Fibroblast of villous mesenchyme (primary cell): Measurements from ENCODE around the gene ZIC1.

DNA sequence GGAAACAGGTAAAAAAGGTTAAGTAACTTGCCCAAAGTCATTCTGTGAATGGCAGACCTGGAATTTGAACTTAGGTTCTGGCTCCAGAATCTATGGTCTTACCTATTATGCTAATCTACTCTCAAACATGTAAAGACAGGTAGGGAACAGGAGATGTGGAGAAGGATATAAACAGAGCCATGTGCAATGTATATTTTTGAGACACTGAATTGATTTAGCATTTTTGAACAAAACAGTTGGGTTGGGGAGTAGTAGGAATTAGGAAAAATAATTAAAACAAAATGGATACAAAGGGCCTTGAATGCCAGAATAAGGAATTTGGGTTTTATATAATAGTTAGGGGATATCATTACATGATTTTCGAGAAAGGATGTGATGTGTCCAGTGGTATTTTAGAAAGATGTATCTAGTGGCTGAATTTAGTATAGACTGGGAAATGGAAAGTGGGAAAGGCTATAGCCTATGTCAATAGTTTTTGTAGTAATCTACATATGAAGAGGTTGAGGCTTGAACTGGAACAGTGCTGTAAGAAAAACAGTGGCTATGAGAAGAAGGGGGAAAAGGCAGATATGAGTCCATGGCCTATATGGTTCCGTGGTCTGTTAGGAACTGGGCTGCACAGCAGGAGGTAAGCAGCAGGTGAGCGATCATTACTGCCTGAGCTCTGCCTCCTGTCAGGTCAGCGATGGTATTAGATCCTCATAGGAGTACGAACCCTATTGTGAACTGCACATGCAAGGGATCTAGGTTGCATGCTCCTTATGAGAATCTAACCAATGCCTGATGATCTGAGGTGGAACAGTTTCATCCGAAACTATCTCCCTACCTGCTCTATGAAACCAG, 15.7 kb downstream of the TRPC1 start:
- CAGE, long polyA plus RNA: no peak

DNA sequence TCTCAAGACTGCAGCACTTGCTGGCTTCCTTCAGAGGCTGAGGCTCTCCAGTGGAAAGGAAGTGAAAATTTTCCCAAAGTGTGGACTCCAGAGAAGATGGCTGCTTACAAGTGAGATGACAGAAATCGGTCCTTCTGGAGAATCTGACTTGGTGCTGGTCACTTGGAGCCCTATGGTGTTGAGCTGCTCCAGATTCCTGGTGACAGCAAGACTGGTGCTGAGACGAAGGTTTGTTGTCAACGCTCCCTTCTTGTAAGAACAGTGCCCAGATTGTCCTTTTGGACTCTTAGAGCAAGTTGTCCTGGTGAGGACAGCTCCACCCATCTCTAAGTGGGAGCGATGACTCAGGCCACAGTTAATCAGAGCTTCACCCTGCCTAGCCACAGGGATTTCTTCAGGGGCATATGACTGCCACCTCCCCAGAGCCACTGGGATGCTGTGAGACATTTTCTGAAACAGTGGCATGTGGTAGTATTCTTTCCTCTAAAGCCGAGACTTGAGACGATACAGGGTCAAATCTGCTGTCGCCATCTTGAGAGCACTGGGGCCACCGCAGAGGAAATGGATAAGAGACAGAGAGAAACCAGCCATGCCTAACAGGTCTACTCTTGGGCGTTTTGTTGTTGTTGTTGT, 15.7 kb upstream of the PCOLCE2 start:
- CAGE, long polyA plus RNA: no peak

DNA sequence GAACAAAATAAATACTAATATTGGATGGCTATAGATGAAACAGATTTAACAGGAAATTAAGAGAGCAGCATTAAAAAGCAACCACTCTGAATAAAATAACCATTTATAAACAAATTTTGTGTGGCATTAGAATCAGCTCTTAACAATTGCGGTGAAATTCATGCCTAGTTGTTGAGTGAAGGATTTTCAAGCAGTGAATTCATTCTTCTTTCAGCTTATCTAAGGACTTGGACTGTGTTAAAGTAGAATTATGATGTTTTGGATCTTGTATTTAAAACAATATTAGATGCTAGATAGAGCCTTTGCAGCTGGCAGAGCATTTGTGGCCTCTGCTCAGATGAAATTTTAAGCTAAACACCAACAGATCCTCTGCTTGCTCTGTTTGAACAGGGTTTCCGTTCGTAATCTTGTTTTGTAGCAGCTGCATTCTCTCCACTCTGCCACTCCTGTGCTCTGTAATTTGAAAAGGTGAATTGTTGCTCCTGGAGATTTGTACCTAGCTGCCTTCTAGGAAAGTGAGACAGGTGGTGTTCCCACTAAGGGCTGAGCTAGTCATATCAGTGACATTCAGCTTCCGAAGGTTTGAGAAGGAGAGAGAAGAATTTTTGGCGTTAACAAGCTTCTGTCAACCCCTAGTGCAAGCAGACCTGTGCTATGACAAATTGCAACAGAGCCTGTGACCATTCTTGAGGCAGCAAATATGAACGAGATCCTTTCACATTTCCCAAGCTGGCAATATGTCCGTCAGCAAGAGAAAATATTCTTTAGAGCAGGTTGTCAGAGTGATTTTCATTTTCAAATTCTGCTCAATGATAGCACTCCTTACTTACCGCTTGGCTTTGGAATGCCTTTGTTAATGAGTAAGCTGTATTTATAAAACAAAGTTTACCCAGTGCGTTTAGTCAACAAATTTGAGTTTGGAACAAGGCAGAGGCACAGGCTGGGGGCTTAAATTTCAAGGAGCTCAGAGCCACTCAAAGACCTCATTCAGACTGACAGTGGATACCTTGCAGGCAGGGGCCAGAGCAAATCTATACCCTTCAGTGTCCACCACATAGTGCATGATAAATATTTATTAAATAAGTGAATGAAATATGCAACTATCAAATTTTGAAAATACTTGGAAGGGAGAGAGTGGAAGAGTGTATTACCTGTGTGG, 5.3 kb downstream of the CHST2 start:
- CAGE, long polyA plus RNA: no peak

- CAGE, long polyA plus RNA: no peak
These were observed 312.3 kb downstream of the SLC9A9 start for GRCh38 chr3:143536094-143536293.

- CAGE, long polyA plus RNA: no peak
These were observed 23.9 kb downstream of the SLC9A9 start for GRCh38 chr3:143824257-143824822.

DNA sequence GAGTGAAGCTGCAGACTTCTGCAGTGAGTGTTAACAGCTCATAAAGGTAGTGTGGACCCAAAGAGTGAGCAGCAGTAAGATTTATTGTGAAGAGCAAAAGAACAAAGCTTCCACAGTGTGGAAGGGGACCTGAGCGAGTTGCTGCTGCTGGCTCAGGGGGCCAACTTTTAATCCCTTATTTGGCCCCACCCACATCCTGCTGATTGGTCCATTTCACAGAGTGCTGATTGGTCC, 937.9 kb downstream of the DIPK2A start:
- CAGE, long polyA plus RNA: no peak

- CAGE, long polyA plus RNA: no peak
These were observed 39.8 kb downstream of the PLOD2 start for GRCh38 chr3:146120890-146121849.

- CAGE, long polyA plus RNA: no peak
These were observed 8.2 kb downstream of the PLOD2 start for GRCh38 chr3:146152546-146153449.

DNA sequence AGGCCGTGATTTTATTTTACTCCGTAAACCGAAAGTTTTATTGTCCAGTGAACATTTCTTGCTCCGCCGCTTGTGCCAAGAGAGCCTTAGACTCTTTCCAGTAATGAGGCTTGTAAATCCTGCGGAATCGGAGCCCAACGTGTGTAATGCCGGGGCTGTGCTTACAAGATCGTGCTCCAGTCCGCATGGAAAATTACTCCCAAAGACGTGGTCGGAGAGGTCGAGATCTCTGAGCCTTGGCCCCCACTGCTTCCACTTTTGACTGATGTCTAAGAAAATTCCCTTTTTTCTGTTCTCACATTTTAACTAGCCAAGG, 691 bp upstream of the PLOD2 start:
- CAGE, long polyA plus RNA: no peak

DNA sequence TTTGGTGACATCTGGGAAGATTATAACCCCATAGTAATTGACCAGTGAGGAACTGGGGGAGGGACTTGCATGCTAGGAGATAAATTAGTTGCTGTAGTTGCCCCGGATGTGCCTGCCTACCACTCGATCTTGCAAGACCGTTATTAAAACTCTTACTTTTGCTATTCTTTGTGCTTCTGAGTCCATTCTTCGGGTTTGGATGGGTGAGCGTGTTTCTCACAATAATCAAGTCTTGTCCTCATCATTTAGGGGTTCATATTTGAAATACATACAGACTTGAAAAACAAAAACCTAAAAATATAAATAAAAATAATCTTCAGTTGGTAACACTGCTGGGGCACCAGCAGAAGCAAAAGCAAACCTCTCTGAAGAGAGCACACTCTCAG, 88.7 kb upstream of the PLSCR4 start:
- CAGE, long polyA plus RNA: no peak

DNA sequence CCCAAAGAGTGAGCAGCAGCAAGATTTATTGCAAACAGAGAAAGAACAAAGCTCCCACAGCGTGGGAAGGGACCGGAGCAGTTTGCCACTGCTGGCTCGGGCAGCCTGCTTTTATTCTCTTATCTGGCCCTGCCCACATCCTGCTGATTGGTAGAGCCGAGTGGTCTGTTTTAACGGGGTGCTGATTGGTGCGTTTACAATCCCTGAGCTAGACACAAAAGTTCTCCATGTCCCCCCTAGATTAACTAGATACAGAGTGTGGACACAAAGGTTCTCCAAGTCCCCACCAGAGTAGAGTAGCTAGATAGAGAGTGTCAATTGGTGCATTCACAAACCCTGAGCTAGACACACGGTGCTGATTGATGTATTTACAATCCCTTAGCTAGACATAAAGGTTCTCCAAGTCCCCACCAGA, 161.2 kb downstream of the ZIC4 start:
- CAGE, long polyA plus RNA: no peak

- CAGE, long polyA plus RNA: no peak
These were observed at the start of gene ZIC1 for GRCh38 chr3:147409260-147409479. TSS of gene ZIC1 (plus strand) at chr3:147409365.

DNA sequence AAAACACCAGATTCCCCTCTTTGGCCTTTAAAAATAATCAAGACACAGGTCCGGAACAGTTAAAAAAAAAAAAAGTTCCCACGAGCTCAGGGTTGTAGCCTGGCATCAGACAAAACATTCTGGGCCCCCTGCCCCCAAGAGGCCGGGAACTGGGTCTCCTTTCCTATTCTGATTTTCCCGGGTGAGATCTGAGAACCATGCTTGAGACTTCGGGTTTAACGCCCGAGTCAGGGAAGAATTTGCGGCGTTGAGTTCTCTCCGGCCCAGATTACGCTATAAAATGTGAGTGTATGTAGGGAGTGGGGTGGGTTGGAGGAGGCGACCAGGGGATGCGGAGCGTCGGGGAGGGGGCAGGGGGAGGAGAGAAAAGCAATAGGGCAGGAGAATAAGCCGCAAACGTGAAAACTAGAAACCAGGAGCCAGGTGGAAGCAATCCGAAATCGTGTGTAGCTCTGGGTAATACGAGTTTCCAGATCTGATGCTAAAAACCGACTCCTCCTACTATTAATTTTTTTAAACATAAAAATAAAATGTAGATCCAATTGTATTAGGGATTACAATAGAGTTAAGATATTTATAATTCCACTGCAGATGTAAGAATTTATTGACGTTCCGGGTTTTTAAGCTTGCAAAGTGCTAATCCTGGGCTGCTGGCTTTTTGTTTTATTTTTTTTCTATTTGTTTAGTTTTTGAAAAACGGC, 2.8 kb downstream of the ZIC1 start:
- CAGE, long polyA plus RNA: no peak

GRCh38 chr3:147413020-147413825, 4.1 kb downstream of the ZIC1 start:
- CAGE, long polyA plus RNA: no peak

DNA sequence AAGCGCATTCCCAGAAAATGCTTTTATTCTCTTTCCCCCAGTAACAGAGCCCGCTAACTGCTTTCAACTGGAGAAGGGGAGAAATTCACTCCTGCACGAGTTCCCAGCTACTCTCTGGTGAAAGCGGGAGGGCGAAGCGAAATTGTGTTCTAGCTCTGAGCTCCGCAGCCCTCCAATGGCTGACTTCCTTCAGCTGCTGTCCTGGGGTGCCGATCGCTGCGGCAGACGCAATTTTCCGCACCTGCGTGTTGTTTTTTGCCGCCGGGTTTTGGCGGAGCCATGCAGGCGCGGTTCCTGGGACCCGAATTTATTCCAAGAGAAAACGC, 14.0 kb downstream of the ZIC1 start:
- CAGE, long polyA plus RNA: no peak

DNA sequence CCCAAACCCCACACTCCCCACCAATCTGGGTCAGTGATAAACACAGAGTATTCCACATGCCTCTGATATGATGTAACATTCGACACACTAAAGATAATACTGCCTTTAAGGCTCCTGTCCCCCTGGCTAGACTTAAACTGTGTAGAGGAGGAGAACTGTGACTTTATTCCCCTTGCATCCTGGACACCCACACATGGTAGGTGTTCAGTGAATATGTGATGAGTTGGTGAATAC, 39.6 kb downstream of the AGTR1 start:
- CAGE, long polyA plus RNA: no peak

DNA sequence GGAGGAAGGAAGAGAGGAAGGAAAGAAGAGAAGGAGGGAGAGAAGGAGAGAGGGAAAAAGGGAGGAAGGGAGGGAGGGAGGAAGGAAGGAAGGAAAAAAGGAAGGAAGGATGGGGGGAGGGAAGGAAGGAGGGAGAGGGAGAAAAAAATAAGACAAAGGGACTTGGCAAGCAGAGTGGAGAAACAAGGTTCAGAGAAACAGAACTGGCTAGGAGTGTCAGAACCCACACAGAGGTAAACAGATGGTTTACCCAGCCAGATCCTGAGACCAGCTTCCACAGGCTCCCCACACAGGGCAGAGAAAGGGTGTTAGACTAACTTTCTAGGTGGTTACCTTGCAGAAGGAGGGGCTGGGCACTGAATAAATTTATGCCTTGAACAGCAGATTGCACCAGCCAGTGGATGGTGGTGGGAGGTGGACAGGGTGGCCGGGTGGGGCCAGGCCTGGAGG, 1.0 kb upstream of the TM4SF1 start:
- CAGE, long polyA plus RNA: no peak

GRCh38 chr3:149468500-149468939, 6.0 kb upstream of the TM4SF4 start:
- CAGE, long polyA plus RNA: no peak

DNA sequence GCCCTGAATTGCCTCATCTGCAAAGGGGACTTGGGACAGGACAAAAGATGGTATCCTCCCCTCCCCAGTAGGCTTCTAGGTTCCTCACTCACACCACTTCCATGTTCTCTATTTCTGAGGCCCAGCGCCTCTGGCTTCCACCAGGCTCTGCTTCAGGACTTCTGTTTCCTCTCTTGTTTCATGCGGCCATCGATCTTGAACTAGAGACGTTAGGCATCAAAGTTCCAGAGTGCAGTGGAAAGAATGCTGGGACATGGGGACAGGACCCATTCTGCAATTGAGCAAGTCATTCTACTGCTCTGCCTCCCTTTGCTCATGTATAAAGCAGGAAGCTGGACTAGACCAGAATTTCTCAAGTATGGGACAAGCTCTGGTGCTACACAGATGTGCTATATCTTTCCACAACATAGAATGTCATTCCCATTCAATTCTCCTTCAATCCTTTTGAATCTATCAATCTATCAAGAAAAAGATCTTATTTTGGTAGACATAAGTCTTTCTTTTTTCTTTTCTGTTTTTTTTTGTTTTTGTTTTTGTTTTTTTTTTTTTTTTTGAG, 1.9 kb downstream of the TM4SF4 start:
- CAGE, long polyA plus RNA: no peak

GRCh38 chr3:149518673-149519497, 44.4 kb downstream of the TM4SF4 start:
- CAGE, long polyA plus RNA: no peak